Parietal lobe (tissue), 2 donors: ENCODE data around the genes PTGES3, GPR182, LRP1, B4GALNT1 and TSPAN31.

DNA sequence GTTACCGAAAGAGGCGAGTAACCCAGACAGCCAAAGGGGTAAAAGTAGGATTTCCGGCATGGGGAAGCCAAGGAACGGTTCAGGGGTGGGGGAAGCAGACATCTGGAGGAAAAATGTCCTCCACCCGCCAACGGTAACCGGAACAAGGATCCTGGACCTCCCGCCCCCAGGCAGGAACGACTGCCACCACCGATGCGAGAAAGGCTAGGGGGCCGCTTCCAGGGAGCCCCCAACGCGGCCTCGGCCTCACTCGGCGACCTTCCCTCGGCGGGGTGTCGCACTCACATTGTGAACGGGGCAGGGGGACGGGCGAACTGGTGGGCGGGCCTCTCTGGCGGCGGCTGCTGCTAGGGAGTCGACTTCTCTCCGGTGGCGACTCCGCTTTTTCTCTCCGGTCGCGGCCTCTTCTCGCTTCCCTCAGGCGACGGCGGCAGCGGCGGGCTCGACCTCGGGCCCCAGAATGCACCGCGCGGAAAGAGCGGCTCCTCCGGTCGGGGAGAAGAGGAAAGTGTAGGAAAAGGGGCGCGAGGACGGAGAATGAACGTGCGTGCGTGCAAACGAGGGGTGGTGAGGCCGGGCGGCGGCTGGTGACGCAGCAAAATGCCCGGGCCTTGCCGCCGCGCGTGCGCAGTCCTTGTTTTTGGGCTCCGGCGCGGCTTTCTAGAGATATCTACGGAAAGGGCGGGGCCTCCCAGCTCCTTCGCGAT, at the start of gene PTGES3:
PTGES3 (minus strand) TSS at position 572 of the 707 bp plus-strand sequence.
- RAMPAGE, long total RNA = start-site peak on the minus strand centred at position 503 of the sequence, 168 bp wide, 935 and 337 reads in 2 replicates

- RAMPAGE, long total RNA = no peak
These were observed 10.9 kb downstream of the NACA start for GRCh38 chr12:56714126-56714576.

DNA sequence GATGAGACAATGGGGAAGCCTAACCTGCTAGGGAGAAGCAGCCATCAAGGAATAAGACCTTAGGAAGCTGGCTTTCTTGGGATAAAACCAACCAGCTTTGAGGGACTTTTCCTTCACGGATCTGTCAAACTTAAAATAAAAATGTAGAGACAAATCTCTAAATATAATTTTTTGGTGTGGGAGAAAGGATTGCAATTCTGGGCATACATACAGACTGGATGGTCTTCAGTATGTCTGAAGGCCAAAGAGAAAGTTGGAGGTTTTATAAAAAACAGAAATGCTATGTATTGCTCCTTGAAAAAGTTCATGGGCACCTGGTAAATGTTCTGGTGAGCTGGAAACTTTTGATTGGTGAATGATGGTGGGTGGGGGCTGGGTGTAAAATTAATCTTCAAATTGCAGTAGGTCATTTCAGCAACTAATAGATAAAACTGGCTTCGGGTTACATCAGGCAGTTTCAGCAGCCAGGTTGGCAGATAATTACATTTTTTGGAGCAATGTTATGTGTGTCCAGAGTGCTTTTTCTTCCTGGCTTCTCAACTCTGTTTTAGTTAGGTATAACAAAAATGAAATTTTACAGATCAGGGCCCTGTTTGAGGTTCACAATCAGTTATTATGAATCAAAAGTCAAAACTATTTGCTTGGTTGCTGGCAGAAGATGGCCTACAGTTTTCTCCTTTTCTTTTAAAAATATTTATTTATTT, 35.3 kb downstream of the SDR9C7 start:
- RAMPAGE, long total RNA = no peak

GRCh38 chr12:56932766-56933401, 1.3 kb downstream of the SDR9C7 start:
- RAMPAGE, long total RNA = no peak

GRCh38 chr12:56994079-56994797, at the start of gene GPR182:
TSS of gene GPR182 (plus strand) at chr12:56994492.
- RAMPAGE, long total RNA = no peak

GRCh38 chr12:57098750-57099564, 10.0 kb downstream of the NAB2 start:
- RAMPAGE, long total RNA = no peak

- RAMPAGE, long total RNA = no peak
These were observed 9.4 kb downstream of the STAT6 start for GRCh38 chr12:57101827-57102194.

DNA sequence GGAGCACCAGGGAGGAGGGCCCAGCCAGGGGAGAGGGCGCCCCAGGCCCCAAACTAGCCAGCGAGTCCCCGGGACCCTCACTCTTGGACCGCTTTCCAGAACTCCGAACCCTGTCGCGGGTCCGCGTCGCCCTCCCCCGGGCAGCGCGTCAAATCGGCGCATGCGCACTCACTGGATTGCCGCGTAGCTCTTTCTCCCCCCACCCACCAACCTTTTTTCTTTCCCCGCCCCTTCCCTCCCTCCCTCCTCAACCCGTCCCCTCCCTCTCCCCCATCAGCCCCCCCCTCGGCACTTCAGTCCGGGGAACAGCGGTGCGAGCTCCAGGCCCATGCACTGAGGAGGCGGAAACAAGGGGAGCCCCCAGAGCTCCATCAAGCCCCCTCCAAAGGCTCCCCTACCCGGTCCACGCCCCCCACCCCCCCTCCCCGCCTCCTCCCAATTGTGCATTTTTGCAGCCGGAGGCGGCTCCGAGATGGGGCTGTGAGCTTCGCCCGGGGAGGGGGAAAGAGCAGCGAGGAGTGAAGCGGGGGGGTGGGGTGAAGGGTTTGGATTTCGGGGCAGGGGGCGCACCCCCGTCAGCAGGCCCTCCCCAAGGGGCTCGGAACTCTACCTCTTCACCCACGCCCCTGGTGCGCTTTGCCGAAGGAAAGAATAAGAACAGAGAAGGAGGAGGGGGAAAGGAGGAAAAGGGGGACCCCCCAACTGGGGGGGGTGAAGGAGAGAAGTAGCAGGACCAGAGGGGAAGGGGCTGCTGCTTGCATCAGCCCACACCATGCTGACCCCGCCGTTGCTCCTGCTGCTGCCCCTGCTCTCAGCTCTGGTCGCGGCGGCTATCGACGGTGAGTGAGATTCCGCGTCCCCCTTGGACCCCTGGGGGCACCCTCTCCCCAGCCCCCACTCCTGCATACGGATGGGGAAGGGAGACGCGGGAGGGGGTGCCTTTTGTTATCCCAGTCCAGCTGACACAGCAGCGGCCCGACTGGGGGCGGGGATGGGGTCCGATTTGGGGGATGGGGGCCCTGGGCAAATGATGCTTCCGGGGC, at the start of gene LRP1:
LRP1 (plus strand) TSS at position 291 of the 1,043 bp plus-strand sequence.
- RAMPAGE, long total RNA = no peak

- RAMPAGE, long total RNA = no peak
These were observed 31.5 kb downstream of the LRP1 start for GRCh38 chr12:57159747-57160254.

DNA sequence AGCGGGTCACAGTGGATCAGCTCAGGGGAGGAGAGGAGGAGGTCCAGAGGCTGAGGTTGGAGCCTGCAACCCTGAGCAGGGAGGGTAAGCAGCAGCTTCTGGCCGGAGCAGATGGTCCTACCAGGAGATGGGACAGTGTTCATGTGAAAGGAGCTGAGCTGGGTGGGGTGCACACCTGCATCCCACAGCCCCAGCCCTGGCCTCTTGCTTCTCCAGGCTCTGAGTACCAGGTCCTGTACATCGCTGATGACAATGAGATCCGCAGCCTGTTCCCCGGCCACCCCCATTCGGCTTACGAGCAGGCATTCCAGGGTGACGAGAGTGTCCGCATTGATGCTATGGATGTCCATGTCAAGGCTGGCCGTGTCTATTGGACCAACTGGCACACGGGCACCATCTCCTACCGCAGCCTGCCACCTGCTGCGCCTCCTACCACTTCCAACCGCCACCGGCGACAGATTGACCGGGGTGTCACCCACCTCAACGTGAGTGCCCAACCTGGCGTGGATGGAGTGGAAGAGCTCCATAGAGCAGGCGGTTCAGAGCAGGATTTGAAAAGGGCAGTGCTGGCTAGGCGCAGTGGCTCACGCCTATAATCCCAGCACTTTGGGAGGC, 10.2 kb upstream of the NXPH4 start:
- RAMPAGE, long total RNA = no peak

- RAMPAGE, long total RNA = no peak
These were observed 3.8 kb upstream of the STAC3 start for GRCh38 chr12:57254563-57255402.

- RAMPAGE, long total RNA = no peak
These were observed 22.4 kb downstream of the R3HDM2 start for GRCh38 chr12:57408474-57408854.

GRCh38 chr12:57435232-57435656, 660 bp downstream of the INHBC start:
- RAMPAGE, long total RNA = no peak

GRCh38 chr12:57439062-57439550, 4.5 kb downstream of the INHBC start:
- RAMPAGE, long total RNA = no peak

DNA sequence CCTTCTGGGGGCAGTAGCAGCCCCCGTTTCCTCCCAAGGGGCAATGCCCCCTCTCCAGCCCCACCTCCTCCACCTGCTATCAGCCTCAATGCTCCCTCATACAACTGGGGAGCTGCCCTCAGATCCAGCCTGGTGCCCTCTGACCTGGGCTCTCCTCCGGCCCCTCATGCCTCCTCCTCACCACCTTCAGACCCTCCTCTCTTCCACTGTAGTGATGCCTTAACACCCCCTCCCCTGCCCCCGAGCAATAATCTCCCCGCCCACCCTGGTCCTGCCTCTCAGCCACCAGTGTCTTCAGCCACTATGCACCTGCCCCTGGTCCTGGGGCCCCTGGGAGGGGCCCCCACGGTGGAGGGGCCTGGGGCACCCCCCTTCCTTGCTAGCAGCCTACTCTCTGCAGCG, 2.9 kb downstream of the MBD6 start:
- RAMPAGE, long total RNA = no peak

- RAMPAGE, long total RNA = no peak
These were observed 3.7 kb downstream of the MBD6 start for GRCh38 chr12:57525950-57527170.

- RAMPAGE, long total RNA = no peak
These were observed 1.7 kb downstream of the DCTN2 start for GRCh38 chr12:57545169-57545793.

DNA sequence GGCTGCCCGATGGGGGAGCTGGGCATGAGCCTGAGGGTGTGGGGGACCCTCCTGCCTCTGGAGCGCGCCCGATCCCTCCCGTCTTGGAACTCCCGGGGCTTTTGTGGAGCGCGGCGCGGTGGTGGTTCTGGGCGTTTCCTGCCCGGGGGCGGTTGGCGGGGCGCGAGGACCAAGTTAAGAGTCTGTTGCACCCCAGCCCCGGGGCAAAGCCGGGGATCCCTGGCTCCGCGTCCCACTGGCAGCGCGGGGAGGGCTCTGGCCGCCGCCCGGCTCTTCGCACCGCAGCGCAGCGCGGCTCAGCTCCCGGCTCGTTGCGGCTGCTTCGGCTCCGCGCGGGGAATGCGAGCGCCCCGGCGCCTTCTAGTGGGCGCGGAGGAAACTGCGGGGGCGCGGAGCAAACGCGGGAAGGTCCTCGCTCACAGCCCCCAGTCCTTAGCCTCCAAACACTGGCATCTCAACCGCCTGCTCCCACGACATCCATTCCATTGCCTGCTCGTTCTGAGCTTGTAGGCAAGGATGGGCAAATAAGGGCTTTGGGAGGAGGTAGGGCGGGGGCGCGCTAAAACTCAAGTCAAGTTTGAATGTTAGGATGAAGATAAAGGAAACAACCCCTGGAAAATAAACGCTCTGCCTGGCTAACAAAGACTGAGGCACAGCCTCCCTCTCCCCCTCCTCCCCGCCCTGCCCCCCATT, at the start of gene B4GALNT1:
B4GALNT1 (minus strand) TSS at position 343 of the 693 bp plus-strand sequence.
- RAMPAGE, long total RNA = no peak

- RAMPAGE, long total RNA = no peak
These were observed at the start of gene TSPAN31 for GRCh38 chr12:57744953-57745587. TSS of gene TSPAN31 (plus strand) at chr12:57745039.

GRCh38 chr12:57750941-57751426, 1.1 kb downstream of the CDK4 start:
- RAMPAGE, long total RNA = no peak